ENCODE measurements around the genes LPAR2, ZNF493 and ZNF98.

DNA sequence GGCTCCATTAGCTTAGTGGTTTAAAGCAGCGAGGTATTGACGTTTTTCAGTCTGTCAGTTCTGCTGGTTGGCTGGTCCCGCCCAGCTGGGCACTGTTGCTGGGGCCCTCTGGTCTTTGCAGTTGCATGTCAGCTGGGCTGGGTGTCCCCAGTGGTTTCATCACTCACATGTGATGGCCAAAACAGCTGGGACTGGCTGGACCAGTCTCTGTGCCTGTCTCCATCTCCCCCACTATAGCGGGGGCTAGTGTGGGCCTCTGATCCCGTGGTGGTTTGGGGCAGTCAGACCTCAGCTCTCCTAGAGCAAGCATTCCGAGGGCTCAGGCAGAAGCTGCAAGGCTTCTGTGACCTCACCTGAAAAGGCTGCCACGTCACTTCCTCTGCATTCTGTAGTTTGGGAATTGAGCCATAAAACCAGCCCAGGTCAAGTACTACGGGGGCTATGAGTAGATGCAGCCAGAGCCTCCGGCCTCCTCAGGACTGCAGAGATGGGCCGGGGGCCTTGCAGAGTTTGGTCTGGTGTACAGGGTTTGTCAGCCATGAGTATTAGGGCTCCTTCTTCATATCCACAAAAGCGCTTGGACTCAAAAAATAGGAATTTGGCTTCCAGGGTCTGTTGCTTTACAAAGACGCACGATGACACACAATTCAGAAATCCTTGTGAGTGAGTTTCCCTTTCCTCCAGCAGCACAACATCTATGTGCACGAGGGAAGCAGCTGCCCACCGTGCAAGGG is 29.9 kb downstream of the TSSK6 start:
- PRO-cap = no peak
- RAMPAGE, long total RNA, 2 experiments = no peak in any of the 2 experiments

DNA sequence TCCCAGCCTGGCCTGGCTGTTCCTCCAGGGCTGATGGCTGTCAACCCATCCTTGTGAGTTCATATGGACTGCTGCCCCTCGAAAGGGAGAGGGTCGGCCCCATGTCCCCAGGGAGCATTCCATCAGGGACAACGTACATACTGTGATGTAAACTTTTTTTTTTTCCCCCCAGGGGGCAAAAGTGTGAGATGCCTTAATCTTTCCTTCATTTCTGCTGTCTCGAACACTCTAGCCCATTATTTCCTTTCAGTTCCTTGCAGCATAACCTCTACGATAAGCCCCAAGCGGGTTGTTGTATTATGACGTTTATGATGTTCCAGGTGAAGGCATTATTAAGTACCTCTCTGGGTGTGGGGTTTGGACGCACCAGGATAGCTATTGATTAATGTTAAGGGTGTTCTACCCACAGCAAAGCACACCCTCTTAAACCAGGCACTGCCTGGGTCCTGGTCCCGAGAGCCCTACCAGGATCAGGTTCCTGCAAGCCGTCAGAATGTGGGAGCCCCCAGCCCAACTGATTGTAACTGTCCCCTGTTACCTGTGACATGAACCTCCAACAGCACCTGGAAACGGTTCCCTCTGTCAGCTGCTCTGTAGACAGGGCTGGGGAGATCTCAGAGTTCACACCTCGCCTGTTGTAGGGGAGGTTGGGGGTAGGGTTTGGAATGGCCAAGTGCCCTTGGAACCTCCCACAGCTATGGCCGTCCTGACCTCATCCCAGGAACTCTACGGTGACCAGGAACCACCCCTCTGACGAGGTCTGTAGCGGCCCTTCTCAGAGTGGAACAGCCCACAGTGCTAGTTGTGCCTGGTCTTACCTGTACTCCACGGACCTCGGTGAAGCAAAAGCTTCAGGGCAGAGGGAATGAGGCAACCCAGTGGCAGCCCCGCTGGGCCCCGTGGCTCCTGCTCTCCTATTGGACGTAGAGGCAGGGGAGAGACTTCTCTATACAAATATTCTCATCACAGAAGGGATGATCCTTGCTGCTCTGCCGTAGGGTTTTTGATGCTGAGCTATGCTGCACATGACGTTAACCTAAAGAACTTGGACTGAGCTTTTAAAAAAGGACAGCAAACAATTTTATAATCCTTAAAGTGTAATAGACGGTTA is 7.4 kb downstream of the TSSK6 start:
- PRO-cap = no peak
- RAMPAGE, long total RNA, 2 experiments = no peak in any of the 2 experiments

DNA sequence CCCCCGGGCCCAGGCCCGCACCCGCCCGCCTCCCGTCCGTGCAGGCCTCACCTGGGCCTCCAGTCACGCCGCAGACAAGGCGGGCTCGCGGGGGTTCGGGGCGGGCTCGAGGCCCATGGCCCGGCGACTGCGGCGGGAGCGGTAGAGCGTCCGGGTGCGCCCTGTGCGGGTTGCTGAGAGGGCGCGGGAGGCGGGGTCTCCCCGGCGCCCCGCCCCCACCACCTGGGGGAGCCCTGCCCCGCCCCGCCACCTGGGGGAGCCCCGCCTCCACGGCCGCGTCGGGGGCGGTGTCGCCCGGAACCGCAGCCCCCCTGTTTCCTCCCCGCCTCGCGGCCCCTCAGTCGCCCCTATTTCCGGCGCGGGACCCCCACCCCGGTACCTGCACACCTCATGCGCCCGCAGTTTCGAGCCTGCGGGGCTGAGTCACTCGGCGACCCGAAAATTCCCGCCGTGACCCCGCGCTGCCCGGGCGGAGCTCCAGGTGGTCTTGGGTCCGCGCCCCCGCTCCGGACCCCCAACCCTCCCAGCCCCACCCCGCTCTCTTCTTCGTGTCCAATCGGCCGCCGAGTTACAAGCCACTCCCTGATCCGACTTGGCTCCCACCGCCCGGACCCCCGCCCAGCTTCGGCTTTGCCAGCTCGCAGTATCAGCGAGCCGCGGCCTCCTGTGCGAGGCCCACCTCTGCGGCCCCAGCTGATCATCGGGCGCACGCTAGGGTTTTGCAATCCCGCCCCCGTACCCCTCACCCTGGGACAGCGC is at the start of gene LPAR2:
TSS of gene LPAR2 (minus strand) at position 180 of the 759 bp plus-strand sequence.
- PRO-cap = bidirectional peak, plus-strand start at position 276 of the sequence, minus-strand start at position 172 of the sequence
- RAMPAGE, long total RNA, 2 experiments = start-site peak on the minus strand in 1 of 2 experiments, centred at position 187 of the sequence, 33 reads per replicate

DNA sequence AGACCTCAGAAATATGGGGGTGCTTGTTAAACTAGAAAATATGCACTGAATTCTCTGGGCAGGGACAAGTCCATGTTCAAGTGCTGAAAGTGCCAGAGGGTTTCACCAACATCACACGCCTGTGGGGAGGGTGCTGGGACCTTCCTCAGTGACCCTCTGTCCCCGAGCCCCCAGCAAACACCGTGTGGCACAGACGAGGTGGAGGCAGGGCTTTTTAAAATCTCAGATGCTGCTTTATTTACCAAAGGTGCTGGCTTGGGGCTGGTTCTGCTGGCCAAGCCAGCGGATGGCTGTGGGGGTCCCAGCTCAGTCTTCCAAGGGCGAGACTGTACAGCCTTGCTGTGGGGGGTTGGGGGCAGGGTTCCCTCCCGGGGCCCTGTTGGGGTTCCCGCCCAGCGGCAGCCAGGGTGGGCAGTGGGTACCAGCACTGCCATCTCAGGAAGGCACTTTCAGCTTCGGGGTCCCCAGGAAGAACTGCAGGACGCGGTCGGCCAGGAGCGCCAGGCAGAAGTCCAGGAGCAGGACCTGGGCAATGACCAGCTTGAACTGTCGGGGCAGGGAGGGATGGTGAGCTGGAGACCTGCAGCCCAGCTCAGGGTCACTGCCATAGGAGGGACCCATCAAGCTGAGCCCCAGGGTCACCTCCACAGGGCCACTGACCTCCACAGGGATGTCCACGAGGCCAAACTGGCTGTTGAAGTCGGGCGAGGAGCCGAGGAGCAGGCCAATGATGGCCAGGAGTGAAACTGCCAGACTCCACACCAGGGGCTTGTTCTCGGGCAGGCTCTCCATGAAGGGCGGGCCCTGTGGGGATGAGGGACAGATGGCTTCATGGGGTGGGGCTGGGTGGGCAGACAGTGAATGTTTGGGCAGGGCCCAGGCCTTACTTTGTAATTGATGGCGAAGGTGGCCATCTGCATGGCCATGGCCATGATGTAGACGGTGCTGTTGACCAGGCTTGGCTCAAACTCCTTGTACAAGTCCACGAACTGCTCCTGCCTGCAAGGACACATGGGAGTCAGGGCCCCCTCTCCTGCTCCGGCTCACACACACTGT is 1.9 kb upstream of the GMIP start:
- PRO-cap = no peak
- RAMPAGE, long total RNA, 2 experiments = no peak in any of the 2 experiments

GRCh38 chr19:19647186-19647778 is 3.8 kb upstream of the GMIP start:
- PRO-cap = no peak
- RAMPAGE, long total RNA, 2 experiments = no peak in any of the 2 experiments

- PRO-cap = no peak
- RAMPAGE, long total RNA, 2 experiments = no peak in any of the 2 experiments
Measured at GRCh38 chr19:19784675-19785357, 36.7 kb downstream of the ZNF506 start.

DNA sequence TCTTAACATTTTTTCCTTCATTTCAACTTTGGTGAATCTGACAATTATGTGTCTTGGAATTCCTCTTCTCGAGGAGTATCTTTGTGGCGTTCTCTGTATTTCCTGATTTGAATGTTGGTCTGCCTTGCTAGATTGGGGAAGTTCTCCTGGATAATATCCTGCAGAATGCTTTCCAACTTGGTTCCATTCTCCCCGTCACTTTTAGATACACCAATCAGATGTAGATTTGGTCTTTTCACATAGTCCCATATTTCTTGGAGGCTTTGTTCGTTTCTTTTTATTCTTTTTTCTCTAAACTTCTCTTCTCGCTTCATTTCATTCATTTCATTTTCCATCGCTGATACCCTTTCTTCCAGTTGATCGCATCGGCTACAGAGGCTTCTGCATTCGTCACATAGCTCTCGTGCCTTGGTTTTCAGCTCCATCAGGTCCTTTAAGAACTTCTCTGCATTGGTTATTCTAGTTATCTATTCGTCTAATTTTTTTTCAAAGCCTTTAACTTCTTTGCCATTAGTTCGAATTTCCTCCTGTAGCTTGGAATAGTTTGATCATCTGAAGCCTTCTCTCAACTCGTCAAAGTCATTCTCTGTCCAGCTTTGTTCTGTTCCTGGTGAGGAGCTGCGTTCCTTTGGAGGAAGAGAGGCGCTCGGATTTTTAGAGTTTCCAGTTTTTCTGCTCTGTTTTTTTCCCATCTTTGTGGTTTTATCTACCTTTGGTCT is 29.0 kb downstream of the ZNF626 start:
- PRO-cap = no peak
- RAMPAGE, long total RNA, 2 experiments = no peak in any of the 2 experiments

- PRO-cap = no peak
- RAMPAGE, long total RNA, 2 experiments = no peak in any of the 2 experiments
Measured at GRCh38 chr19:20667550-20667933, 6.2 kb upstream of the ZNF626 start.

DNA sequence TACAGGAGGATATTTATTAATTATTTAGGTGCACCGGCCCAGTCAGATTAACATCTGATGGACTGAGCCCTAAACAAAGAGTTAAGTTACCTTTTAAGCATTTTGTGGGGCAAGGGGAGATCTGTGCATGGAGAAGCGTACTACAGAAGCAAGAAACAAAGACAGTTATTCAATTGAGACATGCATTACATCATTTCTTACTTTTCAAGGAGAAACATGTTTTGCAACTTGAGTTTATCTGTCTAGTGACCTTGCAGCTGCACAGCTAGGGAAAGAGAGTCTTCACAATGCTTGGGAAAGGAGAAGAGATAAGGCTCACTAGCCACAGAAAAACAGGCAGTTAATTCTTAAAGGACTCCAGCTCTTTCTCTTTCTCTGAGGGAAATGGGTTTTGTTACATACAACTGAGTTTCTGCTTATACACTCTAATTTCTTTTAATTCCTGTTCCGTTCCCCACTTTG is 55.8 kb downstream of the ZNF431 start:
- PRO-cap = no peak
- RAMPAGE, long total RNA, 2 experiments = no peak in any of the 2 experiments

DNA sequence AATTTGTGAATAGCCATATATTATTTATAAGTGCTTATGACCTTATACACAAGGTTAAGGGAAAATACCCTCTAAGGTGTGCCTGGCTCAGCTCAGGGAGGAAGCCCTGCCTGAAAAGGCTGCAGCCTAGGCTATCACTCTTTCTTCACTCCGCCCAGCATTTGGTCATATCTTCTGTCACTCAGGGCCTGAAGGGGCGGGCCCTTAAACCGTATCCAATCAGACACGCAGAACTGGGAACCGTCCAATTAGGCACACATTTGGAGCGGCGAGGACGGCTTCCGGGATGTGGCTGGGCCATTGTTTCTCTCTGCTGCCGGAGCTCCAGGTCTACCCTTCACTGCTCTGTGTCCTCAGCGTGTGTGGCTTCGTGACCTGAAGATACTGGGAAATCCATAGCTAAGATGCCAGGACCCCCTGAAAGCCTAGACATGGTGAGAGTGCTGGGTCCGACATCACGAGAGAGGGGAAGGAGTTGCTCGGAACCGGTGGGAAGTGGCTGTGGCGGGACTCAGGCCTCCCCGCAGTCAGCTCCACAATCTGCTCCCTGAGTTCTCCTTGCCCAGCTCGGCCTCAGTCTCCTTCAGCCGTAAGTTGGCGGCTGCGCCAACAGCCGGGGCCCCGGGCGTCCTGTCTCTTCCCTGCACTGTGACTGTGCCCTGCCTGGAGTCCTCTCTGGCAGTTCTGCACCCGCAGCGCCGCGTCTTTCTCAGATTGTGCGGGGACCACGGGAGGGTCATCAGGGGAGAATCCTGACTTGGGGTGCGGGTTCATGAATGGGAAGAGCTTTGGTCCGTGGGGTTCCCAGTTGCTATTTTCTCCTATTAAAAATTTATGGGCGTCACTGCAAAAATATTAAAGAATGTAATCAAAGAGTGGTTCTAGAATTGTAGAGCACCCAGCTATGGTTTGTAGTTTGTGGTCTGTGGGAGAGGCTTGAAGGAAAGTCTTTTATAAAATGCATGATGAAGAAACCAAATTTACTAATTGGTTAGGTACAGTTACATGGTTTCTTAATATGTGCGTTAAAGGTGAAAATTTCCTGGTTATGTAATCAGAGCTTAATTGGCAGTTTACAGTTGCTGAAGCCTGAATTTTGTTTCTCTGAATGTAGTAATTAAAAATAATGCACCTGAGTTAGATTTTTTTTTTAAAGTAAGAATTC is at the start of gene ZNF493:
TSS of gene ZNF493 (plus strand) at position 300 of the 1,165 bp plus-strand sequence.
- PRO-cap = unidirectional peak, plus-strand start at position 300 of the sequence
- RAMPAGE, long total RNA, 2 experiments = start-site peak on the plus strand in 2 of 2 experiments, centred at positions 301 to 308 of the sequence, 99 to 306 reads per replicate

GRCh38 chr19:21482748-21483326 is 22.6 kb upstream of the ZNF429 start:
- PRO-cap = no peak
- RAMPAGE, long total RNA, 2 experiments = no peak in any of the 2 experiments

DNA sequence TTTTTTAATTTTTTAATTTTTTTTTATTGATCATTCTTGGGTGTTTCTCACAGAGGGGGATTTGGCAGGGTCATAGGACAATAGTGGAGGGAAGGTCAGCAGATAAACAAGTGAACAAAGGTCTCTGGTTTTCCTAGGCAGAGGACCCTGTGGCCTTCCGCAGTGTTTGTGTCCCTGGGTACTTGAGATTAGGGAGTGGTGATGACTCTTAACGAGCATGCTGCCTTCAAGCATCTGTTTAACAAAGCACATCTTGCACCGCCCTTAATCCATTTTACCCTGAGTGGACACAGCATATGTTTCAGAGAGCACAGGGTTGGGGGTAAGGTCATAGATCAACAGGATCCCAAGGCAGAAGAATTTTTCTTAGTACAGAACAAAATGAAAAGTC is 5.2 kb downstream of the ZNF429 start:
- PRO-cap = no peak
- RAMPAGE, long total RNA, 2 experiments = no peak in any of the 2 experiments

- PRO-cap = bidirectional peak, plus-strand start at chr19:21569416, minus-strand start at chr19:21569182
- RAMPAGE, long total RNA, 2 experiments = start-site peak on the minus strand in 2 of 2 experiments, at chr19:21569227-21569260 at its widest, 14 to 74 reads per replicate
Measured at GRCh38 chr19:21568538-21569809, 63.6 kb downstream of the ZNF429 start.

- PRO-cap = no peak
- RAMPAGE, long total RNA, 2 experiments = no peak in any of the 2 experiments
Measured at GRCh38 chr19:21750370-21751038, 16.9 kb downstream of the ZNF100 start.

DNA sequence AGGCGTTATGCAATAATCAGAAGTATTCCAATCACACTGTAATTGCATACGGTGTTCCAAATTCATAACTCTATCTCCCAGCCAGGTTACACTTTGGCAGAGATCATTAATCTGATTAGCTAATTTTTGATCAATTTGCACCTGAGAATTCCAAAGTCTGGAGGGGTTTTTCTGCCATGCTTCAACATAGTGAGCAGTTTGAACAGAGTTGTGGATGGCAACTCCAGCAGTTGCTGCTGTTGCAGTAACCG is 45.6 kb upstream of the ZNF43 start:
- PRO-cap = no peak
- RAMPAGE, long total RNA, 2 experiments = no peak in any of the 2 experiments

DNA sequence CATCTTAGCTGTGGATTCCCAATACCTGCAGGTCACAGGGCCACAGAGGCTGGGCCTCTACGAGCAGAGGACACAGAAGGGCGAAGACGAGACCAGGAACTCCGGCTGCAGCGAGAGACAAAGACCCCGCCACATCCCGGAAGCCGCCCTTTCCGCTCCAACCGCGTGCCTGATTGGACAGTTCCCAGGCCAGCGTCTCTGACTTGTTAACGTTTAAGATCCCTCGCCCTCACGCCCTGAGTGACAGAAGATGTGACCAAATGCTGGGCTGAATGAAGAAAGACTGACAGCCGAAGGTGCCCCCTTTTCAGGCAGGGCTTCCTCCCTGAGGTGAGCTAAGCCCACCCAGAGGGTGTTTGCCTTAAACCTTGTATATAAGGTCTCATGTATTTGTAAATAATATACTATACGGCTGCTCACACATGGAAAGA is at the start of gene ZNF98:
TSS of gene ZNF98 (minus strand) at position 125 of the 431 bp plus-strand sequence.
- PRO-cap = no peak
- RAMPAGE, long total RNA, 2 experiments = start-site peak on the minus strand in 2 of 2 experiments, centred at positions 88 to 114 of the sequence, 35 to 39 reads per replicate

GRCh38 chr19:22427582-22428547 is 5.7 kb upstream of the ZNF98 start:
- PRO-cap = bidirectional peak, plus-strand start at chr19:22427806, minus-strand start at chr19:22427505
- RAMPAGE, long total RNA, 2 experiments = start-site peak on the plus strand in 2 of 2 experiments, at chr19:22427750-22427784 at its widest, 34 to 345 reads per replicate

- PRO-cap = no peak
- RAMPAGE, long total RNA, 2 experiments = no peak in any of the 2 experiments
Measured at GRCh38 chr19:22548405-22548694, 85.8 kb upstream of the ZNF492 start.

GRCh38 chr19:22617593-22618417 is 16.3 kb upstream of the ZNF492 start:
- PRO-cap = no peak
- RAMPAGE, long total RNA, 2 experiments = no peak in any of the 2 experiments

DNA sequence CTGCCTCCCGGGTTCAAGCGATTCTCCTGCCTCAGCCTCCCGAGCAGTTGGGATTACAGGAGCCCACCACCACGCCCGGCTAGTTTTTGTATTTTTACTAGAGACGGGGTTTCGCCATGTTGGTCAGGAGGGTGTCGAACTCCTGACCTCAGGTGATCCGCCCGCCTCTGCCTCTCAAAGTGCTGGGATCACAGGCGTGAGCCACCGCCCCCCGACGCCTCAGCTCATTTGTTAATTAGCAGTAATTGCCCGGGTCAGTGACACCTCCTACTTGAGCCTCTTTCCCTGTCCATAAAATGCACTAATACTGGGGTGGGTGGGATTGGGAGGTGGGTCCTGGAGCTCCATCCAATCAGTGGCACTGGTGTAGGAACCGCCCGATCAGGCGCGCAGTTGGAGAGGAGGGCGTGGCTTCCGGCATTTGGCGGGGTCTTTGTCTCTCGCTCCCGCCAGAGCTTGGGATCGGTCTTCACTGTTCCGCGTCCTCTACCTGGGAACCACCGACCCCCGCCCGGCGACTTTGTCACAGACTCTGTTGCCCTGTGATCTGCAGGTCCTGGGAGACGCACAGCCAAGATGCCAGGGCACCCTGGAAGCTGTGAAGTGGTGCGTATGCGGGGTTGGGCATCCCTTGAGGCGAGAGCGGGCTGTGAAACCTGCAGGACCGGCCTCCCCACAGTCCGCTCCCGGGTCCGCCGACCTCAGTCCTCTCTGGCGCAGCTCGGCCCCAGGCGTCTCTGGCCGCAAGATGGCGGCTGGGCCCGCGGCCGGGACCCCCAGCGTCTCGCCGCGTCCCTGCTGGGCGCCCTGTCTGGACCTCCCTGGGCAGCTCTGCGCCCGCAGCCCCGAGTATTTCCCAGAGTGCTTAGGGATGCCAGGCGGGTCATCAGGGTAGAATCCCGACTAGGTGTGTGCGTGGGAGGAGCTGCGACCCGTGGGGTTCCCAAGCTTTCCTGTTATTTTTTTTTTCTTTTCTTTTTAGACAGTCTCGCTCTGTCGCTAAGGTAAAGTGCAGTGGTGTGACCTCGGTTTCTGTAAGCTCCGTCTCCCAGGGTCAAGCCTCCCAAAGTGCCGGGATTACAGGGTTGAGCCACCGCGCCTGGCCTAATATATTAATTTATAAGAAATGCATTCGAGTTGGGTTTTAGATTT is 41.7 kb upstream of the ZNF730 start:
- PRO-cap = no peak
- RAMPAGE, long total RNA, 2 experiments = start-site peak on the plus strand in 1 of 2 experiments, centred at position 442 of the sequence, 58 reads per replicate

All from breast epithelium (tissue), 2 donors.